Stomach (tissue), 7 donors: ENCODE results near the genes HADHB, AGBL5 and SLC30A3.

DNA sequence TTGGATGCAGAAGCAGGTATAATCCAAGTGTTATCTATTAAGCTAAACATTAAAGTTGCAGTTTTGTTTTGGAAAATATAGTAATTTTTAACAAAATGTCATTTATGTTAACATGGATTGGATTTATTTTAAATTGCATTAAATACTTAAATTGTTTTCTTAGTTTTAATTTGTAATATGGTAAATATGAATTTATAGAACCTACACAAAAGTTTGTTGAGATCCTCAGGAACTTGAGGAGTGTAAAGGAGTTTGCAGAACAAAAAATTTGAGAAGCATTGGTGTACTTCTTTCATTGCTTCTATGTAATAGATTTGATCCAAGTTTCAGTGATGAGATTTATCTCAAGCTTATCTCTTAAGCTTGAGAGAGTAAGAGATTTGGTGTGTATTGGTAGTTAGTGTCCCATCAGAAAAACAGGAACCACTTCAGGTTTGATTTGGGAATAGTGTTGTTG lies 38.9 kb downstream of the RAB10 start:
- PRO-cap, result no peak
- RAMPAGE, long total RNA, 5 experiments, result start-site peak on the plus strand in 2 of 5 experiments, centred at positions 295 to 370 of the sequence, 7 to 13 reads per replicate

DNA sequence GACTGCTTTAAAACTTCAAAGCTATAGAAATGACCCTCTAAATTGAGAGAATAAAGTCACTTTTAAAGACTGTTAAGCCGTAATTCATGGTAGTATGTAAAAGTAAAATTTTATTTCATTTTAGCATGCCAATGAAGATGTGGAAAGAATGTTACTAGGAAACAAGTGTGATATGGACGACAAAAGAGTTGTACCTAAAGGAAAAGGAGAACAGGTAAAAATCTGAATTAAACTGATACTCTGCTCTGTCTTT lies 45.9 kb upstream of the GAREM2 start:
- PRO-cap, result no peak
- RAMPAGE, long total RNA, 5 experiments, result no peak in any of the 5 experiments
- RRBS, result no CpG with 5 or more reads among the region's 2 CpGs

- PRO-cap, result no peak
- RAMPAGE, long total RNA, 5 experiments, result start-site peak on the minus strand in 1 of 5 experiments, at chr2:26232161-26232268 at its widest, 14 reads per replicate
Measured at GRCh38 chr2:26232120-26232449, 12.3 kb downstream of the HADHA start.

- PRO-cap, result bidirectional peak, plus-strand start at chr2:26244968, minus-strand start at chr2:26244672; unidirectional peak, plus-strand start at chr2:26245137; unidirectional peak, plus-strand start at chr2:26245162
- RAMPAGE, long total RNA, 5 experiments, result start-site peak on the plus strand in 5 of 5 experiments, at chr2:26244900-26244966 at its widest, 69 to 438 reads per replicate; start-site peak on the minus strand in 5 of 5 experiments, at chr2:26244604-26244675 at its widest, 226 to 645 reads per replicate
- RRBS, result 3% methylated on average over 8 of the region's 68 CpGs
Measured at GRCh38 chr2:26244535-26245684, at the start of gene HADHB. Gene HADHB, plus strand, starts transcription at chr2:26244939.

DNA sequence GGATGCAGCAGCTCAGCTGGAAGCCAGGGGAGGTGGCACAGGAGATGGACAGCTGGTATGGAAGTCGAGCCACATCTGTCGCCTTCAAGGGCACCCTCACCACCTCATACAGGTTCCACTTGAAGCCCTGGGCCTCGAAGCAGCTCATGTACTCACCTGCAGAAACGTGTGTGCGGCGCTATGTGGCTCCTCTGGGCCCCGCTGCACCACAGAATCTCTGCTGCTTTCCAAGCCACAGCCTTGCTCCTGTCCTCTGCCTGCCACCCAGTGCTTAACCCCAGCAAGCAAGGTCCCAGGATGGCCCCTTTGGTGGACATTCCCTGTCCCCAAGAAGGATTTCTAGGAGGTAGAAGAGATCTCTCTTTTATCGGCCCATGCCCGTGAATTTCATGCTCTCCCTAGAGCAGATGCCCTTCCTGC lies 31.5 kb upstream of the SELENOI start:
- PRO-cap, result no peak
- RAMPAGE, long total RNA, 5 experiments, result no peak in any of the 5 experiments
- RRBS, result no CpG with 5 or more reads among the region's 9 CpGs

DNA sequence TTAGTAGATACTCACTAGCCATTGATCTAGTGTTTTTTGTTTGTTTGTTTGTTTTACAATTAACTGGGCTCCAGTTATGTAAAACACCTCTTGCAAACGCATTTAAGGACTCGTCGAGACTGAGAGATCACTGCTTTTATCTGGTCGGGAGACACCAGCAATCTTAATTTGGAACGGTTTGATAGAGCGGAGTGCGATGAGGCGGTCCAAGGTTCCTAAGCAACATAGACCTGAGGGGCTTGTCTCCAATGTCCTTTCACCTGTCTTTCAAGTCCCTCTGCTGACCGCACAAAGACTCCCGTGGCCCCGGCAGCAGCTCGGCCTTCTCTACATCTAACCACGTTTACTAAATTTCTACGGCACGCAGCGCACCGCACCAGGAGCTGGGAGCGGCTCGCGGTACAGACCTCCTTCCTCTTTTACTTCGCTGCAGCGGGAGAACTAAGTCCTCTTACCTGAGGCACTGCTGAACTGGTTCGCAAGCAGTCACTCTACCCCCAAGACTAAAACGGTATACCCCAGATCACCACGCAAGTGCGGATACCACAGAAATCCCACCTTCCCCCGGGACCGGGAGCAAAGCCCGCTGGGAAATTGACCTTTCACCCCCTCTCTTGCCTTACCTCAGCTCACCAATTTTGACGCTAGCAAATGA lies 560 bp upstream of the SELENOI start:
- PRO-cap, result bidirectional peak, plus-strand start at position 349 of the sequence, minus-strand start at position 335 of the sequence; bidirectional peak, plus-strand start outside the sequence, minus-strand start at position 566 of the sequence
- RAMPAGE, long total RNA, 5 experiments, result start-site peak on the minus strand in 2 of 5 experiments, centred at positions 565 to 569 of the sequence, 8 to 11 reads per replicate
- RRBS, result no CpG with 5 or more reads among the region's 30 CpGs

DNA sequence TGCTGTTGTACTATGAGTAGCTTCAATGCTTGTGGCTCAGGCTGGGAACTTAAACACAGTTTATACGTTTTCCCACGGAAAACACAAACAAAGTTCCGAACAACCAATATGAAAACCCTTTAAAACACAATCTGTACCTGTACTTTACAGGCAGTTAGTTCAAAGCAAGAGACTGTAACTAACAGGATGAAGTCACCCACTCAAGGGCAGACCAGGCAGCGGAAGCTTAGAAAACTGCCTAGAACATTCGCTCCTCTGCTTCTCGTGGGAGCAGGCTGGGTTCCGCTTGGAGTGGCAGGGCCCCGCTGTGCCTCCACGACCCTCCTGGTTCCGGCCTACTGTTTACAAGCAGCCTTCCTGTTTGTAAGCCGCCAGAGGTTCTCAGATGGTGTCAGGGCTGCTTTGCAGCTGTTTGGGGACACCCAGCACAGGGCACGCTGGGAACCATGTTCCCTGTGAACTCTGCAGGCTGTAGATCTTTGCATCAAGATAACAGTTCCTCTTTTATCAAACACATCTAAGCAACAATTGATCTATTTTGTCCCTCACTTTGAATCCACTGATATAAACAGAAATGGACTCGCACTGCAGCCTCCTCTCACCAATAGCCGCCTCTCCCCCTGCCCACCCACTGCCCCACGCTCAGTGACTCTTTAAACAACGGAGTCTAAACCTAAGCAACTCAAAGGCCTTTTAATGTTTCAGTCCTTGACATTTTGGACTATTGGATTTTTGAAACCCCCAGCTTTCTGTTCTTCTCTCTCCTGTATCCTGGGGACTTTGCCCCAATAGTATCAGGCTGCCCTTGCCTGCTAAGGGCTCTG lies 31.2 kb downstream of the CIB4 start:
- PRO-cap, result no peak
- RAMPAGE, long total RNA, 5 experiments, result no peak in any of the 5 experiments
- RRBS, result no CpG with 5 or more reads among the region's 16 CpGs

- PRO-cap, result no peak
- RAMPAGE, long total RNA, 5 experiments, result no peak in any of the 5 experiments
- RRBS, result no CpG with 5 or more reads among the region's 5 CpGs
Measured at GRCh38 chr2:26691209-26691767, 1.2 kb upstream of the KCNK3 start.

DNA sequence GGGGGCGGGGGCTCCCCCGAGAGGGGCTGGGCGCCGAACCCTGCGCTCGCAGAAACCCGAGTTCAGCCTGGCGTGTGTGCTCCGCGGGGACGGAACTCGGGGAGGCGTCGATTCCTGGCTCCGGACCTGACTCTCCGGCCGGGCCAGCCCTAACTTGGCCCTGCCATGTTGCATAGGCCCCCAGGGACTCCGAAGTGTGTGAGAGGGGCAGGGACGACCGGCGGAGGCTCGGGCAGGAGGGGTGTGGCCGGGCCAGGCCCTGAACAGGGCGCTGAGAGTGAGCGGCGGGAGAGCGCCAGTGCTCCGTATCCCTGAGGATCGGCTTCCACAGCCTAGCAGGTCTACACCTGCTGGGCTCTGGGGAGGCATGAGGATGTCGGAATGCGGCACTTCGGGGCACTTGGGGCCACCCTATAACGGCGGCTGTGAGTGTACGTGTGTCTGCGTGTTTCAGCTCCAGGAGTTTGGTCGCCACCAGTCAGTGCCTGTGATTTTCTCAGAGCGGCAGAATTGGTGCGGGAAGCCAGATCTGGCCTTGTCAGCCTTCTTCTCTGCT lies 794 bp downstream of the KCNK3 start:
- PRO-cap, result unidirectional peak, plus-strand start at position 255 of the sequence
- RAMPAGE, long total RNA, 5 experiments, result no peak in any of the 5 experiments
- RRBS, result 3% methylated on average over 4 of the region's 39 CpGs

- PRO-cap, result no peak
- RAMPAGE, long total RNA, 5 experiments, result no peak in any of the 5 experiments
- RRBS, result no CpG with 5 or more reads among the region's 8 CpGs
Measured at GRCh38 chr2:26972182-26972801, 1.9 kb downstream of the MAPRE3 start.

DNA sequence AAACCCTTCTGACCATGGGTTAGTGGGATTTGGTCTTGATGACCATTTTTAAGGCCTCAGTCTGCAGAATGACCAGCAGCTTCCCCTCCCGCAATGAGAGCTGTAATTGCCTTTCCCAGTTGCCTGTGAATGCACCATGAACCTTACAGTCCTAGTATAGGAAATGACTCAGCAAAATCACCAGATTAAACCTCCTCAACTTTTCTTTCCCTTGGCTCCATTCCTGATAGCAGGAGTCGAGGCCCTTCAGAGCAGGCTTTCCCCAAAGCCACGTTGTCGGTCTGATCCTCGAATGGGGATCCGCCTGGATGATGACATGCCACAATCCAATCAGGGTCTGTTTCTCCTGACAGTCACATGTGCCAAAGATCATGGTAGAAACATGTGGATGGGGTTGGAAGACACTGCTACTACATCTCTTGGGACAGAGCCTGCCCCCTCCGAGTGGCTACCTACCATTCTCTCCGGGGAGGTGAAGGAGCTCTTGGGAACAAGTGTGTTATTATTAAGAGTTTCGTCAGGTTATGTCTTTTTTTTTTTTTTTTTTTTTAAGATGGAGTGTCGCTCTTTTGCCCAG lies 16.8 kb upstream of the TMEM214 start:
- PRO-cap, result no peak
- RAMPAGE, long total RNA, 5 experiments, result no peak in any of the 5 experiments
- RRBS, result no CpG with 5 or more reads among the region's 10 CpGs

DNA sequence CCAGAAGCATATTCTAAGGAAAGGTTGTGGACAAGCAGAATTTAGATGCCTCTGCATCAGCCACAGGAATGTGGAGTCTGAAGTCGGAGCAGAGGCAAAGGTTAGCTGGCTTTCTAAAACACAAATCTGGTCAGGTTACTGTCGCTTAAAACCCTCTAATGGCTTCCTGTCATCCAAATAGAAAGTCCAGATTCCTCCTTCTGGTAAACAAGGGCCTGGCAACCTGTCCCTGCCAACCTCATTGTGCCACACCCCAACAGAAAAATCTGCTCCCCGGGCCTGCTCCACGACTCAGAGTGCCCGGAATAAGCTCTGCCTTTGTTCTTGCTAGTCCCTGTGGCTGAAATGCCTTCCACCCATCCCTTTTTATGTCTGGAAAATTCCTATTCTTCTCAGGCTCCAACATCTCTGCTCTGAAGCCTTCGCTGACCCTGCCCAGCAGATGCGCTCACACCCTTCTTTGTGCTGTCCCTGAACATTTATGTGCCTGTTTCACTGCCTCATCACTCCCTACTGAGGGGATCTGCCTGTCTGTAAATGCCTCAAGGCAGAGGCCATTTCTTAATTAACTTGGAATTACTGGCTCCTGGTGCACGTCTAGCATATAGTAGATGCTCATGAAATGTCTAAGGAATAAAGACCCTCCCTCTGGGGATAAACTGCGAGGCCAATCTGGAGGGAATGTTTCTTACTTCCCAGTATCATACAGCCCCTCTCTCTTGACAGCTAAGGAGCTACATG lies 11.2 kb upstream of the TMEM214 start:
- PRO-cap, result no peak
- RAMPAGE, long total RNA, 5 experiments, result no peak in any of the 5 experiments
- RRBS, result no CpG with 5 or more reads among the region's 9 CpGs

- PRO-cap, result bidirectional peak, plus-strand start at chr2:27051668, minus-strand start at chr2:27051548
- RAMPAGE, long total RNA, 5 experiments, result start-site peak on the plus strand in 5 of 5 experiments, at chr2:27051635-27051728 at its widest, 15 to 362 reads per replicate
- RRBS, result 1% methylated on average over 15 of the region's 64 CpGs
Measured at GRCh38 chr2:27051427-27052102, at the start of gene AGBL5. Gene AGBL5, plus strand, starts transcription at chr2:27051668.

DNA sequence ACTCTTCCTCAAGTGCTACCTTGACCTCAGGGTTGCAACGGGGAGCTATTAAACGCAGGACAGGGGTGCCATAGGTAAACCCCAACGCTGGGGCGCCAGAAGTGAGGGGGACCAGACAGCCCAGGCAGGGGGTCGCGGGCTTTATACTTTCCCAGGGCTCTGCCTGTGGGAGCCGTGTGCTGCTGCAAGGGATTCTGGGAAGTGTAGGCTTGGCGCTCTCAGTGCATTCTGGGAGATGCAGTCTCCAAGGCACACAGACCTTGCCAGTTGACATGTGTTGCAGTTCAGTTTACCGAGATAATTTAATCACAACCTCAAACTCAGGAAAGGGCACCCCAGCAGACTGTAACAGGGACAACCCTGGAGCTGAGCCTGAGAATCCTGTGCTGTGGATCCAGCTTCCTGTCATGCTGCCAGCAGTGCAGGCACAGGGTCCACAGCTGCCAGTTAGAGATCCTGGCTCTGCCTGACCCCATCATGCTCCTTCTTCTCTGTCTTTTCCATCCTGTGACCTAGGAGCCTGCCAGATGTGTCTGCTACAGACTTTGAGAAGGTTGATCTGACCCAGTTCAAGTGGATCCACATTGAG lies 9.7 kb downstream of the KHK start:
- PRO-cap, result no peak
- RAMPAGE, long total RNA, 5 experiments, result no peak in any of the 5 experiments
- RRBS, result no CpG with 5 or more reads among the region's 9 CpGs

DNA sequence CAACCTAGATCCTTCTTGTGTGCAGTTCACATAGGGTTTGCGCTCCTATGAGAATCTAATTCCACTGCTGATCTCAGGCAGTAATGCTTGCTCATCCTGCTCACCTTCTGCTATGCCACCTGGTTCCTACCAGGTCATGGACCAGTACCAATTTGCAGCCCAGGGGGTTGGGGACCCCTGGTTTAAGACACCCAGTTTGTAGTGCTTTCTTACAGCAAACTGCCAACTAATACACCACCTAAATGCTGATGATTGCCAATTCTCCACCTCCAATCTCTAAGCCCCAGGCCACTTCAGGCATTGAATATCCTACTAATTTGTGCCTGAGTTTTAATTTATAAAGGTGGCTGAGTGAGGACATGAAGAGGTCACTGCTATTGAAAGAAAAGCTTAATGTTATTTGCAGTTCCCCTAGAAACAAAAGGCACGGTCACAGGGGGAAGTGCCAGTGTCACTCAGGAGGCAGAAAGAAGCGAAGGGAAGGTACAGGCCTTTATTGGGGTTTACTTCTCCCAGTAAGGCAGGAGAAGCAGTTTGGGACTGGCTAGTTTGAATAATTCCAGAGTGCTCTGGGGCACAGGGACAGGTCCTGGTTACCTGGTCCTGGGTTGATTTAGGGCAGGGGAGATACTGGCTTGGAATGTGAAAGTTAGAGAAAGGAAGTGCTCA lies 1.8 kb upstream of the ABHD1 start:
- PRO-cap, result no peak
- RAMPAGE, long total RNA, 5 experiments, result no peak in any of the 5 experiments
- RRBS, result no CpG with 5 or more reads among the region's 3 CpGs

DNA sequence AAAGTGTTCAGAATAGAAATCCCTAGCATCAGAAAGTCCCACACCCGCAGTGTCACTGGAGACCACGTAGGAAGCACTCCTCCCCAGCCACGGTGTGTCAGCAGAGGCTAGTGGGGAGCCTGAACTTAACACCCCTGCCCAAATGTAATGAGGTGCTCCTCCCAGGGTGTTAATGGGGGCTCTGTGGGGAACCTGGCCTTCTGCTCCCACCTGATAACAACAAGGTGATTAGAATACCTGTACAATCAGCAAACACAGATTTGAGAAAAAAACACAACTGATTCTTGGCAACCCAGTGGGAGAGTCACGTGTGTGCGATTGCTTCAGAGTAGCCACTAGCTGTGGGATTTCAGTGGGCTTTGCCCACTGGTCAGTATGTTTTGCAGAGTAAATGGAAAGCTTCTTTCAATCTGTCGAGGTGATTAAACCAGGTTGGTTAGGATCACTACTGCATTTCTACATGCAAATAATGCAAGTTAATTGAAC lies 20.7 kb upstream of the ATRAID start:
- PRO-cap, result no peak
- RAMPAGE, long total RNA, 5 experiments, result no peak in any of the 5 experiments
- RRBS, result no CpG with 5 or more reads among the region's 6 CpGs

GRCh38 chr2:27262745-27263611 lies at the start of gene SLC30A3:
Gene SLC30A3, minus strand, starts transcription at chr2:27263047.
- PRO-cap, result unidirectional peak, minus-strand start at chr2:27263047
- RAMPAGE, long total RNA, 5 experiments, result no peak in any of the 5 experiments
- RRBS, result 3% methylated on average over 46 of the region's 73 CpGs

DNA sequence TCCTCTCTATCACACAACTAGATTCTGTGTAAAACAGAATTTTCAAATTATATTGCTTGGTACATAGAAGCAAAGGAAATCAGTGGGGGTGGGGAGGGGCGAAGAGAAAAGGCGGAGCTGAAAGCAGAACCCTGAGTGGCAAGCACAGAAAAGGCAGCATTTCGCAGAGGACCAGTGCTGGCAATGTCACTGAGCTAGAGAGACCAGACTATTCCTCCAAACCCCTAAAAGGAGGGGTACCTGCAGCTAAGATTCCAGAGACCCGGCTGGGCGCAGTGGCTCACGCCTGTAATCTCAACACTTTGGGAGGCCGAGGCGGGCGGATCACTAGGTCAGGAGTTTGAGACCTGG lies 5.3 kb downstream of the UCN start:
- PRO-cap, result unidirectional peak, plus-strand start at position 156 of the sequence
- RAMPAGE, long total RNA, 5 experiments, result no peak in any of the 5 experiments
- RRBS, result no CpG with 5 or more reads among the region's 9 CpGs

- PRO-cap, result no peak
- RAMPAGE, long total RNA, 5 experiments, result no peak in any of the 5 experiments
- RRBS, result no CpG with 5 or more reads among the region's 2 CpGs
Measured at GRCh38 chr2:27323941-27324445, 1.1 kb upstream of the MPV17 start.

- PRO-cap, result no peak
- RAMPAGE, long total RNA, 5 experiments, result start-site peak on the minus strand in 1 of 5 experiments, at chr2:27378162-27378394 at its widest, 7 to 9 reads per replicate
- RRBS, result no CpG with 5 or more reads among the region's 36 CpGs
Measured at GRCh38 chr2:27377428-27378571, 2.7 kb downstream of the ZNF513 start.